Endodermal cell (in vitro differentiated cells): ENCODE measurements around the genes CIROP, HOMEZ and JPH4.

DNA sequence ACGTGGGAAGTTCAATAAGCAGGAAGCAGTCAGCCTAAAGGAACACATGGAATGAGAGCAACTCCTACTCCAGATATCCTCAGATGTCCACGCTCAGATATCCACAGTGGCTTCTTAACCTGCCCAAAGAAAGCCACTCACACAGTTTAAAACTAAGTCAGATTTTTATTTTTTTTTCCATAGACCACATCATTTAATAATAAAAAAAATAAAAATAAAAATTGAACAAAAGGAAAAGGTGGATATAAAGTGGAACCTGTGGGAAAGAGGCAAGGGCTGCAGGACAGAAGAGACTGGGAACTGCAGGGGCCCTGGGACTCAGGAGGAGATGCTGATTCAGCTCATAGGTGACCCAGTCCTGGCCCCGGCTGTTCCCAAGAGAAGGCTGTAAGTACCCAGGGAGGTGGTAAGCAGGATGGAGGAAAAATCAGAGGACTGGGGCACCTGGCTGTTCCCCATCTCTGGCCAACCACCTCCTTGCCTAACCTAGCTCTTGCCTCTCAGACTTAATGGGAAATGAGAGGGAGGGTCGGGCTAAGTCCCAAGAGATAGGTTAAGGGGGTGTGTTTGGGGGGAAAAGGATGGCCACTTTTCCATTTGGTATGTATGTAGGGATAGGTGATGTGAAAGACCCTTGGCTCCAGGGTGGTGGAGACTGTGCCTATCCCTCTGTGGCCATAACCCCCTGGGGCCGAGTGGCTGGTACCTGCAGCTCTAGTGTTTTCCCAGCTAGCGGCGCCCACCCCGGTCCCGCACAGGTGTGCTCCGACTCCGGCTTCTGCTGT, 1.3 kb upstream of the CDH24 start:
- PRO-cap: no peak

DNA sequence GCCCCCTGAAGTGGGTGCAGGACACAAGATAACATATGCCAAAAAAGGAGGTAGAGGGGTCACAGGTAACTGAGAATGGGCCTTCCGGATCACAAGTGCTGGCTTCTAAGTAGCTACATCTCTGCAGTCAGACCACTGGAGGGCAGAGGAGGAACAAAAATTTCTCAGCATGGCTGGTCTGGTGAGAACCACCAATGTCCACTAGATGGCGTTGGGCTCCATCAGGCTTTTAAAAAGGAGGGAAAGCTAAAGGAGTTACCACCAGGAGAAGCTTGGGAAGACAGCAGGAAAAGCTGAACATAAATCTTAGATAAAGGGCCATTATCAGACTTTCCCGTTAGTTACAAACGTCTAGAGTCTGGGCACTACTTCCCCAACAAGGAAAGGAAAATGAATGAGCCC, 11.6 kb upstream of the CDH24 start:
- PRO-cap: no peak

- PRO-cap: no peak
These were observed 4.5 kb downstream of the ACIN1 start for GRCh38 chr14:23090386-23090825.

- PRO-cap: bidirectional peak, plus-strand start at chr14:23095804, minus-strand start at chr14:23095719; bidirectional peak, plus-strand start at chr14:23095881, minus-strand start at chr14:23095919; unidirectional peak, minus-strand start at chr14:23095952
These were observed 403 bp downstream of the C14orf119 start for GRCh38 chr14:23095675-23096141.

- PRO-cap: no peak
These were observed at the start of gene CIROP for GRCh38 chr14:23104653-23105022. CIROP (minus strand) TSS chr14:23104989.

- PRO-cap: unidirectional peak, plus-strand start at chr14:23285379; bidirectional peak, plus-strand start at chr14:23286435, minus-strand start at chr14:23286060
These were observed at the start of gene HOMEZ for GRCh38 chr14:23285091-23286219. HOMEZ (minus strand) TSS chr14:23286132.

GRCh38 chr14:23299730-23299963, 3.0 kb downstream of the PPP1R3E start:
- PRO-cap: no peak

DNA sequence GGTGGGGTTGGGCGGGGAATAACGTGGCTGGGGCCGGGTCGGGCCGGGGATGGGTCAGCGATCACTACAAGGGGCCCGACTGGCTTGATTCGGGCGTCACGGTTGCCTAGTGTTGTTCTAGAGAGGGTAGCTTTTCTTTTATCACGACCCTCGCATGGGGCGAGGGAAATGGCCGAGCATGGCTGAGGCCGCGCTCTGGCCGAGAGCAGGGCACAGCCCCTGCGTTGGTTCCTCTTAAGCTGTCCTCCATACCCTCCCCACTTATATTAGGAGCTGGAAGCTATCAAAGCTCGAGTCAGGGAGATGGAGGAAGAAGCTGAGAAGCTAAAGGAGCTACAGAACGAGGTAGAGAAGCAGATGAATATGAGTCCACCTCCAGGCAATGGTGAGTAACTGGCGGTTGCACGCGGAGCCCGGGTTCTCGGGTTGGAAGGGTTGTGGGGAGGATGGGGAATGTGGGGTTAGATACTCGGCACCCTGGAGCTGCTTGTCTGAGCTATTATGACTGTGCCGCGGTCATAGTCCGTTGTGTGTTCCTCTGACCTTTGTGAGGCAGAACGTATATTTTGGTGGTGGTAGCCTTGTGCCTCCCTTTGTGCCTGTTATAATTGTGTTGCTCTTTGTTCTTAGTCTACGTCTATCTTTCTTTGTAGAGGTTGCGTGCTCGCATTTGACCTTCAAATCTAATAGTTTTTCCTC, 803 bp downstream of the PABPN1 start:
- PRO-cap: bidirectional peak, plus-strand start at position 155 of the sequence, minus-strand start at position 236 of the sequence; bidirectional peak, plus-strand start at position 388 of the sequence, minus-strand start at position 365 of the sequence; bidirectional peak, plus-strand start at position 605 of the sequence, minus-strand start at position 455 of the sequence

GRCh38 chr14:23353327-23354153, 853 bp upstream of the SLC22A17 start:
- PRO-cap: unidirectional peak, minus-strand start at chr14:23353858

GRCh38 chr14:23364080-23364589, 837 bp downstream of the EFS start:
- PRO-cap: unidirectional peak, plus-strand start at chr14:23364272; bidirectional peak, plus-strand start at chr14:23364449, minus-strand start at chr14:23364461

- PRO-cap: bidirectional peak, plus-strand start at chr14:23365887, minus-strand start at chr14:23365832
These were observed 639 bp upstream of the EFS start for GRCh38 chr14:23365653-23365968.

GRCh38 chr14:23427373-23427723, 8.1 kb downstream of the MYH7 start:
- PRO-cap: no peak

GRCh38 chr14:23428197-23428828, 7.1 kb downstream of the MYH7 start:
- PRO-cap: no peak

GRCh38 chr14:23469005-23469160, 620 bp upstream of the NGDN start:
- PRO-cap: no peak

DNA sequence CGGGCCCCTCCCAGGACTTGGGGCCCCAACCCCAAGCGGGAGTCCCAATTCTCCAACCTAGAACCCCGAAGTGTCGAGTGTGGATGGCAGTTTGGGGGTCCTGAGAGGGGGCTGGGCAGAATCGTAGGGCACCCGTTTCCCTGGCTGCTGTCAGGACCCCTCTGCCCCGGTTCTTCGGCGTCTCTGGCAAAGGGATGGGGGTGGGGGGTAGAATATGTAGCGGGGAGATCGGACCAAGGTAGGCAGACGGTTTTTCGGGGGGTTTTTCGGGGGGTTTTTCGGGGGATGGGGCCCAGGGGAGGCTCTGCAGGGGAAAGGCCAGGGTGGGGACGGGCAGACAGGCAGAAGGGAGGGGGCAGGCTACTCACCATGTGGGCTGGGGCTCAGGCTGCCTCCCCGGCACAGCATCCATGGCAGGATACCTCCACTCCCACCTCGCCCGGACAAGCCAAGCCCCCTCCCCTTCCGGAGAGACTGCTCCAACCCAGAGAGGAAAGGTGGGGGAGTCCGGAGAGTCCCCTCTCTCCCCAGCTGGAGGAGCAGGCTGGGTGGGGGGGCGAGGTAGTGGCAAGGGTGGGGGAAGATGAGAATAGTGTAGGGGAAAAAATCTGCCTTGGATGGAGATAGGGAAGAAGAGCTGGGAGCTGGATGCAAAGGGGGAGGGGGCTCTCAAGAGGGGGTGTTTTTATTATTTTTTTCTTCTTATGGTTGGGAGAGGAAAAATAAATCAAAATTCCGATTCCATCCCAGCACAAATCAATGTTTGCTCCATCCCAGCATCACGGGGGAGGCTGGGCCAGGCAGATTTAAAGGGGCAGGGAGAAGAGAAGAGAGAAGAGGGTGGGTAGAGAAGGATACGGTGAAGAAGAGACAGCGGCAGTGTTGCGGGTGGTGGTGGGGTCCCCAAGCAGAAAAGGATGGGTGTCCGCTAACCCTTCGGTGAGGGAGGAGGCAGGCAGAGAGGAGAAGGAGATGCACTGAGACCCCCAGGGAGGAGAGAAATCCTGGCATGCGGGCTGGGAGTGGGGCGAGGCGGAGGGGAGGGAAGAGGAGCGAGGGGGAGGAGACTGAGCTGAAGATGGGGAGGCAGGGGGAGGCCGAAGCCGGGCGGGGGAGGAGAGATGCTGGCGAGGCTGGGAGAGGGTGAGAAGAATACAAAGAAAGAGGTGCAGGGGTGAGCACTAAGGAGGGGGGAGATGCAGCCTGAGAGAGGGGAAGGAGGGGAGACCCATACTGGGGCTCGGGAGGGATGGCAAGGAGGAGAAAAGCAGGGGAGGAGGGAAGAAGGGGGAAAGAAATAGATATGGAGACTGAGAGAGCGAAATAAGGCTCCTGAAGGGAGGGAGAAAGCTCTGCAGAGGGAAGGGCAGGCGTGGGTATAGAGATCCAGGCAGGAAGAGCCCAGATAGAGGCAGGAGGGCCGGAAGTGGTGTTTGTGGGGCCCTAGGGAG, at the start of gene JPH4:
Gene JPH4, minus strand, starts transcription at position 979 of the 1,451 bp plus-strand sequence.
- PRO-cap: no peak

DNA sequence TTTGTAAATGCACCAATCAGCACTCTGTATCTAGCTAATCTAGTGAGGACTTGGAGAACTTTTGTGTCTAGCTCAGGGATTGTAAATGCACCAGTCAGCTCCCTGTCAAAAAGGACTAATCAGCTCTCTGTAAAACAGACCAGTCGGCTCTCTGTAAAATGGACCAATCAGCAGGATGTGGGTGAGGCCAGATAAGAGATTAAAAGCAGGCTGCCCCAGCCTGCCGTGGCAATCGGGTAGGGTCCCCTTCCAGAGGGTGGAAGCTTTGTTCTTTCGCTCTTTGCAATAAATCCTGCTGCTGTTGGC, 2.9 kb upstream of the JPH4 start:
- PRO-cap: unidirectional peak, plus-strand start at position 228 of the sequence

GRCh38 chr14:23612061-23612676, 24.0 kb upstream of the DHRS2 start:
- PRO-cap: no peak

DNA sequence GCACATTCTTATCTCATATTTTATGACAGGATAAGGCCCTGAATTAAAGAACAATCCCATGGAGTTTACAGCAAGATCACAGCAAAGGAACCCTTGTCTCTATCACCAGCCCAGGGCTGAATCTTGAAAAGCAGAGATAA, 605 bp upstream of the EMC9 start:
- PRO-cap: no peak

GRCh38 chr14:24196144-24196422, 842 bp upstream of the TM9SF1 start:
- PRO-cap: bidirectional peak, plus-strand start at chr14:24196283, minus-strand start at chr14:24196169

- PRO-cap: no peak
These were observed 1.6 kb downstream of the TSSK4 start for GRCh38 chr14:24206923-24207727.